Ascending aorta (tissue), 1 donor: ENCODE data around the gene RAPGEFL1.

GRCh38 chr17:39719333-39720097 lies 10.8 kb downstream of the MIEN1 start:
- PRO-cap: no peak

GRCh38 chr17:39725601-39726157 lies 4.7 kb downstream of the MIEN1 start:
- PRO-cap: no peak

GRCh38 chr17:39738501-39739035 lies 830 bp downstream of the GRB7 start:
- PRO-cap: no peak

DNA sequence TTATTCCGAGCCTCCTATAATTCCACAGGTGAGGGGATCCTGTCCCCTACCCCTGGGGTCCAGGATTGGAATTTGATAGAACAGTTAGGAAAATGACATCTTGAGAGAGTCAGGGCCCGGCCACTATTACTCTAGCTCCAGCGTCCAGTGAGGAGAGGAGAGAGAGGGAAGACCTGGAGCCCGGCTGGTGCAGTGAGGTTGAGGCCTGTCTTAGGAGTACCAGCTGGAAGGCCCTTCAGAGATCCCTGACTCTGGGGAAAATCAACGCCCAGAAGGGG lies 17.3 kb downstream of the GRB7 start:
- PRO-cap: no peak

DNA sequence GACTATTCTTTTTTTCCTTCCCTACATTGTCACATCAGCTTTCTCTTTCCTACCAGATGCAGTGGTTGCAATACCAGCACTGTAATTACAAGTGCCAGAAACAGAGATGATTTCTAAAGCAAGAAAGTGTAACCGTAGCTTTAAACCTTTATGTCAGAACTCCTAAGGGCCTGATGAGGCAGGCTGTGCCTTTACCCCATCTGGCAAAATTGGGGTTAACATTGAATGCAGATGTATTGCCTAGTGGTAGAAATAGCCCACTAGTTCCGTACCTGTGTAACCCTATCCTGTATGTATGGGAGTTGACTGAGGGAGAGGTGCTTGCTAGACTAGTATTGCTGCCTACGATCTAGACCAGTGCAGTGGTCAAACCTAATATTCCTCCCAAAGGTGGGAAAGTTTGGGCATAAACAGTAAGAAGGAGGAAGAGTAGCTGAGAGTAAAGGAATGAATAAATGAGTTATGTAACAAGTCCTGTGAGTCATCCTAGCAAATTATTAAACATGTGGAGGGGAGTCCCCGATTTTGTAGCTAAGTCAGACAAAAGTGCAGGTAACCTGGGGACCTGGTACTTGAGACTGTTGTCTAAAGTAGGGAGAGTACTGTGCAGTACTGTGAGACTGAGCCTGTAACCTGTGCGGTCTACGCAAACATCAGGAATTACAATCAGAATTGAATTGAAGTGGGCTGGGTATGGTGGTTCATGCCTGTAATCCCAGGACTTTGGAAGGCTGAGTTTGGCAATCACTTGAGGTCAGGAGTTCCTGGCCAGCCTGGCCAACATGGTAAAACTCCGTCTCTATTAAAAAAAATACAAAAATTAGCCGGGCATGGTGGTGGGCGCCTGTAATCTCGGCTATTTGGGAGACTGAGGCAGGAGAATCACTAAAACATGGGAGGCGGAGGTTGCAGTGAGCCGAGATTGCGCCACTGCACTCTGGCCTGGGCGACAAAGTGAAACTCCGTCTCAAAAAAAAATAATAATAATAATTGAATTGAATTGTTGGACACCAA lies 35.8 kb downstream of the IKZF3 start:
- PRO-cap: no peak

- PRO-cap: no peak
Observed at GRCh38 chr17:40019160-40019919, 4.1 kb downstream of the CSF3 start.

DNA sequence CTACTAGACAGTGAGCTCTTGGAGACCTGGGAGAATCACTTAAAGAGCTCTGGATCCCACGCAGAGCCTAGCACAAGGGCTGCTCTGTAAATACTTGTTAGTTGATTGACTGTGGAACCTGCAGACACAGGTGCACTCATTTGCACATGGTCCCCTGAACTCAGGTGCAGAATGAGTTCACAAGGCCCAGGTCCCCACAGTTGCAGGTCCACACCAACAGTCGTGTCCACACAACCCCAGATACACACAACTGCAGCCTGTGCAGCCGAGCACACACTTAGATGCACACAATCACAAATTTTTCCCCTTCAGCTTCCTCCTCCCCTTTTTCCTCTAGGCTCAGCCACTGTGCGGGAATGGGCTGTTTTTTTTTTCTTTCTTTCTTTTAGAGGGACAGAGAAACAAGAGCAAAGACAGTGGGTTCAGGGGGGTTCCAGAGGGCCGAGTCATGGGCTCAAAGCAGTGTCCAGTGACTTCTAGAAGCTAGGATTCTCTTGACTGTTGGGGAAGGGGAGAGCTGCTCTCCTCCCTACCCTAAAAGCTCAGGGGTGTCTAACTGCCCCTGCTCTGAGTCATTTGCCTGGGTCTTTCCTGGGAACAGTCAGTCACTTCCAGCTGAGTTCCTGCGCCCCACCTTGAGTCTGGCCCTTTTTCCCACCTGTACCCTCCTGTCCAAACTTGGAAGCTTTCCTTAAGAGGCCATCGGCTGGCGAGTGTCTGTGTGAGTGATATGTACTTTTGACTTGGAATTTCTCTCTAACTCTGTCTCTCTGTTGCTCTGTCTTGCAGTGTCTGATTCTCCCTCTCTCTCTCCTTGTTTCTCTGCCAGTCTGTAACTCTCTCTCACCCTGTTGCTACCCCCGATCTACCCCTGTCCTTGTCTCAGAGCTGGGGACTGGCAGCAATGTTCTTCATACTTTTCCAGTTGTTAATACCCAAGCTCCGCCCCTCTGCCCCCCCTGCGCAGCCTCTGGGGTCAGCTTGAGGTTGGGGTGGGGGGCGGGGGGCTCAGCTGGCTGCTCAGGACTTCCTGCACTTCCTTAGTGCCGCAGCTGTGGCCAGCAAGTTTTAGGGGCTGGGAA lies 2.3 kb downstream of the THRA start:
- PRO-cap: unidirectional peak, plus-strand start at position 497 of the sequence

GRCh38 chr17:40065765-40066231 lies 3.0 kb downstream of the THRA start:
- PRO-cap: no peak

DNA sequence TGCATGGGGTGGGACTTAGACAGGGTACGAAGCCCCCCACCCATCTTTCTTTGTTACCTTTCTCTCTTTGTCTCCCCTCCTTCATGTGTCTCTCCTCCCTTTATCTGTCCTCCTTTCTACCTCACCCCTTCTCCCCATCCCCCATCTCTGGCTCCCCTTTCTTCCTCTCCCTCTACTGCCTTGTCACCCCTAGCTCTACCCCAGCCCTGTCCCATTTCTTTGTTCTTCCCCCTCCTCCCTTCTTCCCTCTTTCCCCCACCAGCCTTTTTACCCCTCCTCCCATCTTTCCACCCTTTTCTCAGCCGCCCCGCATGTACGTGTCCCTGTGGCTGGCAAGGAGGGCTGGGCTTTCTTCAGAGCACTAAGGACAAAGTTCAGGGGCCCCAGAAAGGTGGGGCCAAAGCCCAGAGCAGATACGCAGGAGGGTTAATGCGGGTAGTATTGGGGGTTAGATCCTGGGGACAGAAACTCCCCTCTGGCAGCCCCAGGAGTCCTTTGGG lies 8.1 kb downstream of the THRA start:
- PRO-cap: no peak

DNA sequence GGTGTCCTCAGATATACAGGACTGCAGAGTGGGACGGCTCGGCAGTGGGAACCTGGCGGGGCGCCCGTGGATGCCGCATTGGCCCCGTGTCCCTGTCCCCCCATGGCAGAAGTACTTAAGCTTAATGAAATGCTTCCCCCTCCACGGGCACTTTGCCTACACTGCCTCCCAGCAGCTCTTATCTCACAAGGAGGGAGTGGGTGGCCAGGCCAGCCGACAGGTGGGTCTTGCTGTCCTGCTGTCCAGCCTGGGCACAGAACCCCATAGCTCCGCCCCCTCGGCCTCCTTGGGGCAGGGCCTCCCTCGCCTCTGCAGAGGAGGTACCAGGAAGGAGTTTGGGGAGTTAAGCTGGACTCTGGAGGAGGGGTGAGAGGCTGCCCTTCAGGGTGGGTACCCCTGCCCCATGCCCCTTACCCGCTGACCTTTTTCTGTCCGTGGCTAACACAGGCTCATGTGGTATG lies 8.6 kb downstream of the THRA start:
- PRO-cap: bidirectional peak, plus-strand start at position 346 of the sequence, minus-strand start at position 253 of the sequence

DNA sequence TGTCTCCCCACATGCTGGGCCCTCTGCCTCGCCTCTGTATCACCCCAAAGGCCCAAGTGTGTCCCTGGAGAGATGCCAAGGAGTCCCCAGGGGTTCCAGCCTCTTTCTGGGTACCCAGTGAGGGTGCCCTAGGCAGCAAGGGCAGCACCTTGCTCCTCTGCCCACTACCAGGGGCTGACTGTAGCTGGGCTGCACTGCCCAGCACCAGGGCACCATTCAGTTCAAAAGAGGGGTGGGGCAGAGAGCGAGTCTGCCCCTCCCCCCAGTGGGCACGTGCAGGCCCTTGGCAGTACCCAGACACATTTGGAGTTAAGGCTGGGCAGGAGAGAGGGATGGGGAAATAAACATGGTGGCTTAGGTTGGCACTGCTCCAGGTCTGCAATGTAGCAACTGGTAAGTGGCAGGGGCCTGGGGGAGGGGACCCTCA lies 9.0 kb downstream of the THRA start:
- PRO-cap: bidirectional peak, plus-strand start at position 300 of the sequence, minus-strand start at position 176 of the sequence

GRCh38 chr17:40072219-40073402 lies 9.8 kb downstream of the THRA start:
- PRO-cap: no peak

GRCh38 chr17:40096754-40097880 lies 3.3 kb downstream of the NR1D1 start:
- PRO-cap: no peak

DNA sequence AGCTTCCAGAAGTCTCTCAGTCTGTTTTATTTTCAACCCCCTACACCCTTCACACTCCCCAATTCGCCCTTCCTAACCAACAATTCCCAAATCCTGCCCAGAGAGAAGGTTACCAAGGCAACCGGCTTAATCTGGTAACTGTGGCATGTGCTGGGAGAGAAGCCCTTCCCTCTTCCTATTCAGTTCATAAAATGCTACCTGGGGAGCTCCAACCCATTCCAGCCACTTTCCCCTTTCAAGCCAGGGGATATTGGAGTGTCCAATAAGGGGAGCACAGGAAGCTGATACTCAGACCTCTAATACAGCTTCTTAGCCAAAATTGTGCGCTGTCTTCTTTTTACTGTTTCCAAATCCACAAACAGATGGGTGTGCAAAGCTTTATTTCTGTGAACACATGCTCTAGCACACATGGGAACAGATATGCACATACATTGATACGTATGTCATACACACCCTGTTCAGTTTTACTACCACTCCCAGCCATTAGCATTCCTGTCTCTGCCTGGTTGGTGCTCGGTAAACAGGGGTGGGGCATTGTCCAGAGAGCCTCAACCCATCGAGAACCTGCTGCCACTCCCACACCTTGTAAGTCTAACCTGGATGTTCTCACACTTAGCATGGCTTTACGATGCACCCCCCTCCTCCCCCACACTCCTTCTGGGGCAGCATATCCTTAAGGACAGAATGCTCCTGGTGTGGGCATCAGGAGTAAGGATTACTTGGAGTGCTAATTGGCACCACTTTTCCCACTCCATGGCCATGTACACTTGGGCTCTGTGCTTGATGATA lies 1.1 kb upstream of the RAPGEFL1 start:
- PRO-cap: no peak

- PRO-cap: no peak
Observed at GRCh38 chr17:40176803-40177826, at the start of gene RAPGEFL1. RAPGEFL1 (plus strand) TSS chr17:40177470.

- PRO-cap: unidirectional peak, plus-strand start at chr17:40191619
Observed at GRCh38 chr17:40190994-40191952, 14.0 kb downstream of the RAPGEFL1 start.

DNA sequence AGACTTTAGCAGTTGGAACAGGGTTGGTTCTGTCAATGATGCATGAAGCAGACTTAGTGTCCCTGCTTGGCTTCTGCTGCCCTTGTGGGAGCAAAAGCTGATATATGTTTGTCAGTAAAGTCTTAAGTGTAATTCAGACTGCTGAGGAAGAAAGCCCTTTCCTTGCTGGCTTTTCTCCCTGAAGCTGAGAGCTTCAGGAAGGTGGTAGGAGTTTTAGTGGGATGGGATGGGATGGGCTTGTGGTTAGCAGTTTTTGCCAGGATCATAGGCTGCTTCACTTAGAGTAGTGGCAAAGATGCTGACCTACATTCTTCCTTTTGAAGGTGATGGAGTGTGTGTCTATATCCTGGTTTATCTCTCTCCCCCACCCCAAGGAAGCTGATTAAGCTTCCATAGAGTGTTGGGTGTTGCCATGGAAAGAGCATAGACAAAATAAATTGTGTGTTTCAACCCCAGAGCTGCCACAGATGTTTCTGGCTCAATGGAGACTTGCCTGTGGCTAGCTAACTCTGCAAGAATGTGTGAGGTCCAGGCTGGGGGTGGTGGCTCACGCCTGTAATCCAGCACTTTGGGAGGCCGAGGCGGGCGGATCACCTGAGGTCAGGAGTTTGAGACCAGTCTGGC lies 4.7 kb upstream of the RARA start:
- PRO-cap: no peak

GRCh38 chr17:40317236-40317789 lies 8.3 kb downstream of the RARA start:
- PRO-cap: unidirectional peak, minus-strand start at chr17:40317484

DNA sequence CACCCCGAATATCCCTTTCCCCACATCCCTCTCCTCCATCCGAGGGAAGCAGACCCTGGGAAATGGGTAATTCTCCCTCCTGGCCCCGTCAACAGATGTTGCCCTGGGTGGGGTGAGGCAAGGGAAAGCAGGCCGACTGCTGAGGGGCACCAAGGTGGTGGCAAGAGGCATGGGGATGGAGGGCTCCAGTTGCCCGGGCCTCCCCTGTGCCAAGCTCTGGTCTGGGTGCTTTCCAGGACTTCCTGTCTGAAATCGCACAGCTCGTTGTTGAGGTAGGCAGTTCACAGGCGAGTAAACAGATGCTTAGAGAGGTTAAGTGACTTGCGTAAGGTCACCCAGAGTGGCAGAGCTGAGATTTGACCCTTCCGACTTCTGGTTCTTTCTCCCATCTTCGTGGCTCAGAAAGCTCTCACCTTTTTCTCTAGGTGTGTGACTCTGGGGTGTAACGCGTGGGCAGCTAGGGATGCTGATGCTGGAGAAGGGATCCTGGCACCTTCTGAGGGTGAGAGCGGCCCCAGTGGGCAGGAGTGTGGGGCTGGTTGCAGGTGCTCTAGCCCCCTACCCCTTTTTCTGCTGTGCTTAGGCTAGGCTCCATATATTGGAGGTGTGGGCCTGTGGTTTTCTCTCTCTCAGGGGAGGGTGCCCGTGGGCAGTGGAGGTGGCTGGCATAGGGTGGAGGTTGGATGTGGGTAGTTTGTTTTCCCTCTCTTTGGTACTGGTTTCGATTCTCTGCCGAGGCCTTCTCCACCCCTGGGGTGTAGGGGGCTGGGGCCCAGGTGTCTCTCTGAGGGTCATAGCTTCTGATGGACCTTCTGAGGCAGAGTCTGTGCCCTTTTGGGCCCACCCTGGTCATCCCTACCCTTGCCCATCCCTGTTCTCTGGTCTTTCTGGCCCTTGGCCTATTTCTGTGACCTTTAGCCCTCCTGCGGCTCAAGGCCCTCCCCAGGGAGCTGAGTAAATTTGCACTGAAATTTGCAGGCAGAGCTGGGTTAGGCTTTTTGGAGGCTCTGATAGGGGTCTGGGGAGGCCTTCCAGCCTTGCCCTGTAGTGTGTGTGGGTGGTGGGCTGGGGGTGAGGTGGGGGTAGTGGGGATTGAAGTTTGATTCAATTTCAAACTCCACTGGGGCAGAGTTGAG lies 17.4 kb downstream of the RARA start:
- PRO-cap: no peak

DNA sequence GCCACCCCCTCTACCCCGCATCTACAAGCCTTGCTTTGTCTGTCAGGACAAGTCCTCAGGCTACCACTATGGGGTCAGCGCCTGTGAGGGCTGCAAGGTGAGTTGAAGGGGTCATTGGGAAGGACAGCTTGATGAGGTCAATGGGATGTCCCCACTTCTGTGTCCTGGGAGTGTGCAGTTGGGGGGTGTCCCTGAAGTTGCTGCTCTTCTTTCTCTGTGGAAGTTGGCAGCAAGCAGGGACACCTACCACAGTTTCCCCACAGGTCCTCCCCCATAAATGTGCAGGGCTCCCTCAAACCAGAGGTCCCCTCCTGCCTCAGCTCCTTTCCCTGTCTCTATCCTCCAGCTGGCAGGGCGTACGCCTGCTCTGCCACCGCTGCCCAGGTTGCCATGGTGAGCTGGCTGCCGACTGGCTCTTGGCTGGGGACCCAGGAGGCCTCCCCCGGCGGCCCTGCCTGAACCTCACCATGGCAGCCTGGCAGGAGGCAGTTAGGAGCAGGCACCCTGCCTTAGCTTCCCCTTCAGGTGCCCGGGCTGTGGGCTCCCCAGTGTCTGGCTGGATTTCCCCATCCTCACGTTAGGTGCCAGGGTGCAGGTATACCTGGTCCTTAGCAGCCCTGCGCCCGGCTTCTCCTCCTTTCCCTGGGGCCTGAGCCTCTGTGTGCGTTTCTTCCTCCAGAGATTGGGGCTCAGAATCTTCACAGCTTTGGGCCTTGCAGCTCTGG lies 16.0 kb downstream of the GJD3 start:
- PRO-cap: no peak